Epidermal melanocyte (primary cell): ENCODE measurements around a stretch of chr3.

DNA sequence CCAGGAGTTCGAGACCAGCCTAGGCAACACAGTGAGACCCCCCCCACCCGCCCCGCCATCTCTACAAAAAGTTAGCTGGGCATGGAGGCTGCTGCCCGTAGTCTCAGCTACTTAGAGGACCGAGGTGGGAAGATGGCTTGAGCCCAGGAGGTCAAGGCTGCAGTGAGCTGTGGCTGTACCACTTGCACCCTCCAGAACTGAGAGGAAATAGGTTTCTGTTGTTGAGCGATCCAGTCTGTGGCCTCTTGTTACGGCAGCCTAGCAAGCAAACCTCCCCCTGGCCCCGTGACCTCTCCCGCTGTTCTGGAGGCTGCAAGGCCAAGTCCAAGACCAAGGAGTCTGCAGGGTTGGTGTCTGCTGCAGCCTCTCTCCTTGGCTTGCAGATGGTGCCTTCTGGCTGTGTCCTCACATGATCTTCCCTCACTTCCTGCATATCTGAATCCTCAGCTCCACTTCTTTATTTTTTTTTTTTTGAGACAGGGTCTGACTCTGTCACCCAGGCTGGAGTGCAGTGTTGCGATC, 17.8 kb upstream of the PLXND1 start:
- RRBS, result no CpG with 5 or more reads among the region's 10 CpGs

GRCh38 chr3:129942403-129942804, 32.1 kb upstream of the TRH start:
- RRBS, result 0% methylated on average over 1 of the region's 5 CpGs

GRCh38 chr3:130184128-130184787, 102.6 kb downstream of the ALG1L2 start:
- RRBS, result no CpG with 5 or more reads among the region's 5 CpGs

- RRBS, result no CpG with 5 or more reads among the region's 3 CpGs
Observed at GRCh38 chr3:130708099-130708954, 38.3 kb downstream of the PIK3R4 start.

GRCh38 chr3:131331973-131332459, 49.6 kb upstream of the NUDT16 start:
- RRBS, result no CpG with 5 or more reads among the region's 8 CpGs

- RRBS, result no CpG with 5 or more reads among the region's 7 CpGs
Observed at GRCh38 chr3:131360935-131361508, 20.6 kb upstream of the NUDT16 start.

- RRBS, result 9% methylated on average over 2 of the region's 66 CpGs
Observed at GRCh38 chr3:131361509-131362578, 19.7 kb upstream of the NUDT16 start.

DNA sequence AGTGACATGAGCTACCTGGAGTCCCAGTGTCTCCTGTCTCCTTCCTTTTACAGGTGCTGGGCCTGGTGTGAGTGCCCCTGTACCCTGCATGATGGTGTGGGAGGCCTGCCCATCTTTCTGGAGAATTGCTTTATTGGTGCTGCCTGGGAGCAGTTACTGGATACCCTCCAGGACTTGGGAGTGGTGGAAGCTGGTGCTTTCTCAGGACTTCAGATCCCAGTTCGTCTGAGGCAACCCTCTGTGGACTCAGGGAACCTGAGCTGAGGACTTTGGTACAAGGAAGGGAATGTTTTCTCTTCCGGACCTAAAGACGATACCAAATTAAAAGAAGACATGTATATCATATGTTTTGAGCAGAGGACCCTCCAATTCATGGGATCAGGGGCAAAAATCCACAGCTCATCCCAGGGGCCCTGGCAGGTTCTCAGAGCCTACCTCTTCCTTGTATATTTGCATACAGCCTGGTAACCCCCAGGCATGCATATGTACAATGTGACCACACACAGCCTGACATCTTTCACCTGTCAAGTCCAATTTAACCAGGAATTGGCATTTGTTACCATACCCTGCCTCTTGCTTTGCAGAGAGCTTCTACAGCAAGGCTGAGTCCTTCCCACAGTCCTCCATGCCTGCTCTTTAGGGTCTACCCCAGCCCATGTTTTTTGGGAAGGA, 18.1 kb upstream of the NUDT16 start:
- RRBS, result no CpG with 5 or more reads among the region's 3 CpGs

- RRBS, result no CpG with 5 or more reads among the region's 2 CpGs
Observed at GRCh38 chr3:131383359-131383936, 1.9 kb downstream of the NUDT16 start.

- RRBS, result no CpG with 5 or more reads among the region's 4 CpGs
Observed at GRCh38 chr3:131477617-131478401, 25.0 kb downstream of the MRPL3 start.

GRCh38 chr3:132661005-132661458, 903 bp downstream of the UBA5 start:
- RRBS, result no CpG with 5 or more reads among the region's 9 CpGs

GRCh38 chr3:133541054-133541471, 32.4 kb upstream of the CDV3 start:
- RRBS, result no CpG with 5 or more reads among the region's 2 CpGs

DNA sequence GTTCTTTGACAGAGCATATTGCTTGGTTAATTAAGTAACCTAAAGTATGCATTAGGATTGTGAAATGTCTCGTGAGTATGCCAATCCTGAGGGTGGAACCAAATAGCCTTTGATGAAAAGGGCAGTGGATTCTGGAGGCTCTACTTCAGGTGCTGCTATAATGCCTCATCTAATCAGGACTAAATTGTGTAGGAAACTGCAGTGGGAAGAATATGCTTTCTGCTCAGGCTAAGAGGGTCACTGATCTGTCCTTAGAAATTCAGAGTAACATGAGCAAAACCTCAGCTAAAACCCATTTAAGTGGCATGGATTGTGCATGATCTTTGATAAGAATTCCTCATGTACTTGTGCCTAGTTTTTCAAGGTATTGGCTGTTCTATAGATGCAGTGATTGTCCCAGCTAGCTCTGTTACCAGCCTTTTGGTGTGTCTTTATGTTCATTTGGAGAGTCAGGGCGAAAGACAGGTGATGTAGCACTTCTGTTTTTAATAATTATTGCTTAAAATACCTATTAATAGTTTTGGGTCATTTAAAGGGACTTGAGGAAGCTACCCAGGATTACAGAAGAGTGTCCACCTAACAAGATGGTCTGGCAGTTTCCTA, 15.5 kb downstream of the CDV3 start:
- RRBS, result no CpG with 5 or more reads among the region's 2 CpGs

GRCh38 chr3:133675643-133675911, 13.8 kb upstream of the TOPBP1 start:
- RRBS, result no CpG with 5 or more reads among the region's 2 CpGs

GRCh38 chr3:133758999-133759552, 12.9 kb downstream of the TF start:
- RRBS, result no CpG with 5 or more reads among the region's 7 CpGs

GRCh38 chr3:134052340-134052657, 22.6 kb upstream of the SLCO2A1 start:
- RRBS, result no CpG with 5 or more reads among the region's 4 CpGs

- RRBS, result no CpG with 5 or more reads among the region's 5 CpGs
Observed at GRCh38 chr3:134222726-134223589, 27.7 kb downstream of the RYK start.

GRCh38 chr3:134326677-134327834, 47.2 kb downstream of the AMOTL2 start:
- RRBS, result 34% methylated on average over 2 of the region's 11 CpGs